Mesenchymal stem cell of Wharton's jelly (primary cell): ENCODE measurements around a stretch of chr15.

DNA sequence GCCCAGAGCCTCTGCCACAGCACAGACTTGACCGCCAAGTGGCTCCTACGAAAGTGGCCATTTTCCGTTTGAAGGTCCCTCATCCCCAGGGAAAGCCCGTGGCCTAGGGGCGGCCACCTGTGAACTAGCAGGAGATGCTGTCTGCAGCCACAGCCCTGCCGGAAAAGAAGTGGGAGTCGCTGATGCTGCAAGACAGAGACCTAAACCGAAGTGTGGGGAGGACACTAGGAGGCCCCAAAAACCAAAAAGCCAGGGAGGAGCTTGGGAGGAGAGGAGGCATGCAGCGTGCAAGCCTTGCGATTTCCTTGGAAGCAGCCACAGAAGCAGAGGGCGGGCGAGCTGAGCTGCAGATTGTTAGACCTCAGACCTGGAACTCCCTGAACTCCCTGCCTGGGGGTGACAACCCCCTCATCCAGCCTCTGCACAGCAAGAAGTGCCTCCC is 43.9 kb downstream of the KLHL25 start:
- CAGE, long polyA plus RNA: no peak

GRCh38 chr15:85780643-85781047 is 14.1 kb downstream of the KLHL25 start:
- CAGE, long polyA plus RNA: no peak

- CAGE, long polyA plus RNA: no peak
Observed at GRCh38 chr15:85800506-85800982, 5.8 kb upstream of the KLHL25 start.

- CAGE, long polyA plus RNA: no peak
Observed at GRCh38 chr15:85837911-85838123, 43.1 kb upstream of the KLHL25 start.

- CAGE, long polyA plus RNA: no peak
Observed at GRCh38 chr15:86635352-86635618, 555.6 kb downstream of the AGBL1 start.

GRCh38 chr15:87902967-87903559 is 353.5 kb downstream of the NTRK3 start:
- CAGE, long polyA plus RNA: no peak

GRCh38 chr15:88400921-88401524 is 66.2 kb downstream of the MRPL46 start:
- CAGE, long polyA plus RNA: no peak

DNA sequence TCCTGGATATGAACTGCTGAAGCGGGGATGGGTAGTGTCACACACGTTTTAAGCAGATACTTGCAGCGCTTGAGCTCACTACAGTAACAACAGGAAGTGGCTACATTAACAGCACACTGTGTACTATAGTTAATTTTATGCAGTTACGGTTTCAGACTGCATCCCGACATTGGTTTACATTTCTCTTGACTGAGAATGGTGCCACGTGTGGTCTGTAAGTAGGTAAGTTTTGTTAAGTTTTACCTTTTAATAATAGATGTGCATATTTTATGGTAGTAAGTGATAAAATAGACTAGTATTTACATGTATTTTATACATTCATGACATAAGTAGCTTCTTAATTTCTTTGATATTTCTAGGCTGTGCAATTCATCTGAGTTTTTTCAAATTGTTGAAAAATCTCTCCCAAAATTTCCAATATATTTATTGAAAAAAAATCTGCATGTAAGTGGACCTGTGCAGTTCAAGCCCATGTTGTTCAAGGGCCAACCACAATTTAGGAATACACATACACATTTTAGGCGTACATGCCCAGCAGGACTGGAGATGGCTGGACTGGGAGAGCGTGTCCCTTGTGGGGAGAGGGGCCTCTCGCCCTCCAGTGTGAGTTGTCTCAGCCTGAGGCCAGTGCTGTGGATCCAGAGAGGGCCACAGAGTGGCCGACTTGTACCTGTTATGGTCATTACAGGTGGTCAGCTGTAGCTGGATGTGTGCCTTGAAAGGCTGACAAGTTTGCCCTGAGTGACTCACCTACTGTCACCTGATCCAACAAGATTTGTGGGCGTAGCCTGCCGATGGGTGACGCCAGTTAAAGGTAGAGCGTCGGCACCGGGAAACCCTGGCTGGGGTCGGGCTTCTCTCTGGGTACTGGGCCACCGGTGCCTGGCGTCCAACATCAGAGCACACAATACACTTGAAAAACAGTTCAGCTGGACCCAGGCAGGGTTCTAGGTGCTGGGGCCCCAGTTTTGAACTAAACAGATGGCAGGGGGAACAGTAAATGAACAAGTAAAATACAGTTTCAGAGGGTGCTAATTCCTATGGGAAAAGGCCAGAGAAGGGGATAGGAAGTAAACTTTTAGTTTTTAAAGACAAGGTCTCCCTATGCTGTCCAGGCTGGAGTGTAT is 3.0 kb upstream of the ISG20 start:
- CAGE, long polyA plus RNA: no peak

DNA sequence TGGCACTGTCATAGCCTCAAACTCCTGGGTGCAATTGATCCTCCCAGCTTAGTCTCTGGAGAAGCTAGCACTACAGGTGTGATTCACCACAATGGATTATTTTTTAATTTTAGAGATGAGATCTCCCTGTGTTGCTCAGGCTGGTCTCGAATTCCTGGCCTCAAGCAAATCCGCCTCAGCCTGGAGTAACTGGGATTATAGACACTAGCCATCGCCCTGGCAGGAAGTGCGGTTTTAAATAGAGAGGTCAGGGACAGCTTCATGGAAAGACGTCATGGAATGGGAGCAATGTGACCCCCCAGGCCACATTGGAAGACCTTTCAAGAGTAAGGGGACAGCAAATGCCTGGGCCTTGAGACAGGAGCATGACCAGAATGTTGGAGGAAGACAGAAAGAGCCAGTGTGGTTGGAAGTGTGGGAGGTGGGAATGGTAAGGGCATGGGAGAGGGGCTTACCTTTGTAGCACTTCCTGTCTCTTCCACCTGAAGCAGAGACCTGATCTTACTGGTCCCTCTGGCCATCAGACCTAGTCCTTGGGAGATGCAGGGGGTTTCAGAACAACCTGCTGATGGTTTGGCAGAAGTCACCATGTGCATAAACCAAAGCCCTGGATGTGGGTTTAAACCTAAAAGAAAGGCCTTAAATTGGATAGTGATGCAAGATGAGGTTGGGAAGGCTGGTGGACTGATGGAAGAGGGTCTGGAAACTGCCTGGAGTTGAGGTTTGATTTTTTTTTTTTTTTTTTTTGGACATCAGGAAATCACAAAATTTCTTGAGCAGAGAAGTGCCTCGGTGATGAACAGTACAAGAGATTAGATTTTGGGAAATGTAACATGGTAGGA is 2.0 kb upstream of the ISG20 start:
- CAGE, long polyA plus RNA: no peak

DNA sequence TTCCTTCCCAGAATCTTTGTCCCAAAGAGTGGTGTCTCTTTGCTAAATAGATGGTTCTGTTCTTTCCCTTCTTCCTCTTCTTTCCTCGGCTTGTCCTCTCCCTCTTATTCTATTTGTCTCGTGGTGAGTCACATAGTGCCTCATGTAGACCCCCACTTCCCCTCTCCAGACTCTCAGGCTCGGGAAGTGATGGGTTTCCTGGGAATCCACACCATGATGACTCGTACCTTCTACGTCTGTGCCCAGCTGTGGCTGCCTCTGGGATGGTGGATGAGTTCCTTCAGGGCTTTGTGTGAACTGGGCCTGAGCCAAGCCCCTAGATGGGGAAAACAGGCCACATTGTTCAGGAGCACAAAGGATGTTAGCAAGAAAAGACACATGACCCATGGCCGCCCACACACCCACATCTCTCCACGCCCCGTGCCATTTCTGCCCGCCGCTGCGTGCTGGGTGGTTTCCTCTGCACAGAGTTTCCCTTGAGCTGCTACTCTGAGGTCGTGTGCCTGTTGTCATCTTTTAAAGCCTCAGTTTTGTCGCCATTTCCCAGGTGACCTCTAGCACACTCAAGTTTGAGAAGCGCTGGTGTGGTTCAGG is 10.5 kb downstream of the ISG20 start:
- CAGE, long polyA plus RNA: no peak

DNA sequence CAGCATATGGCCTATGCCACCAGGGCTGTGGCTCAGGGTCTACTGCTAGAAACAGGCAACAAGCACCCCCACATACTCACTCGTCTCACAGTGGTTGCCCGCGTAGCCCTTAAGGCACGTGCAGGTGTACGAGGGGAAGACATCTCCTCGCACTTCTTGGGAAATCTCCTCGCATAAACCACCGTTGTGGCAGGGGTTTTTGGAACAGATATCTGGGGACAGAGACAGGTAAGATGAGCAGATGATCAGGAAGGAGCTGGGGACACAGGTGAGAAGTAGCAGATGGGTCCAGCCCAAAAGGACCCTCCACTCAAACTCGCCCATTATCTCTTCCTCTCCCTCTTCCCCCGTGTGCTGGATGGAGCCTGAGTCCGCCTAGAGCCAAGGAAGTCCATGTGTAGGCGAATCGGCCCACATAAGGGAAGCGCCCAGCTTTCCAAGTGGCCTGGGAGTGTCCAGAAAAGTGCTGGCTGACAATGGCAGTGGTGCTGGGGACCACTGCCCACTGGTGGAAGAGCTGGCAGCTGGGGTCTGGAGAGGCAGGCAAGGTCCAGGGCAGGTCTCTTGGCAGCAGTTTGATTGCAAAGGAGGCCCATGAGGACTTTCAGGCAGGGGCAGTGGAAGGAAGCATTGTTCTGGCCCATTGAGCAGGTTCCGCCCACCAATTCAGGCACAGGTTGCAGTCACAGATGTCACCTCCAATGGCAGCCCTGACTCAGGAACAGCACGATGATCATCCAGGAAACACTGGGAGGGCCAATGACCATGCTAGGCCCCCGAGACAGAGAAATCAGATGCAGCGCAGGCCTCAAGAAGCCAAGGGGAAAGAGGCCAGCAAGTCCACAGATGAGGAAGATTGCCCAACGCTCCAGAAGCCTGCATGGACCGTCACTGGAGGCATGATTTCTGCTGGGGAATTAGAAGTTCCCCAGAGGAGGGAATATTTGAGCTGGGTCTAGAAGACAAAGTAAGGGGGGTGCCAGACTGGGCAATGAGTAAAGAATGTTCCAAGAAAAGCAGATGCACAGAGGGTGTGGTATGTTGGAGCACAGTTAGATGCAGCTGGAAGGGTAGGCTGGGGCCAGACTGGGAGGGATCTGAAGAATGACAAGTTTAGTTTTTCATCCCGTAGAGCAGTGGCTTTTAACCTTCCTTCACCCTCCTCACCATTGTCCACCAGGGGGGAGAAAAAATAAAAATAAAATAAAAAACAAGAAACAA is 3.1 kb downstream of the MFGE8 start:
- CAGE, long polyA plus RNA: no peak

DNA sequence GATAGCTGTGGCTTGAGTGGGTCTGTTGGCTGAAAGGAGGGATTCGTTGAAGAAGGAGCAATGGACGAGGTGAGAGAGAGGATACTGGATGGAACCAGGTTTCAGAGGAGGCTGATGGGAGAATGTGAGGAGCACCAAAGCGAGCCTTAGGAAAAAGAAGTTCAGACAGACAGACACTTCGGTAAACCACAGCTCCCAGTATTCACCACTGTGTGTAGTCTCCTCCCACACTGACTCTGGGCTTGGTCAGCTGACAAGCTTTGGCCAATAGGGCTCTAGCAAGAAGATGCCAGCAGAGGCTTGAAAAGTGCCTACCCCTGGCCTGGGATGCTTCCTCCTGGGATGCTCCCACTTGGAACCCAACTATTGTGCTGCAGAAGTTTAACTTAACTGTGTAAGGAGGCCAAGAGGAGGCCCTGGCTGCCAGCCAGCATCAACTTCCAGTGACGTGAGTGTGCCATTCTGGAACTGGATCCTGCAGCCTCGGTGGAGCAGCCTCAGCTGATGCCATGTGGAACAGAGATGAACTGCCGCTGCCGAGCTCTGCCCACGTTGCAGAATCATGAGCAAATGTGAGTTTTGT is 47.4 kb upstream of the ABHD2 start:
- CAGE, long polyA plus RNA: no peak

GRCh38 chr15:89051685-89052424 is 36.4 kb upstream of the ABHD2 start:
- CAGE, long polyA plus RNA: no peak

- CAGE, long polyA plus RNA: no peak
Observed at GRCh38 chr15:89098331-89099041, 10.2 kb downstream of the ABHD2 start.

- CAGE, long polyA plus RNA: no peak
Observed at GRCh38 chr15:89131203-89131853, 43.1 kb downstream of the ABHD2 start.

DNA sequence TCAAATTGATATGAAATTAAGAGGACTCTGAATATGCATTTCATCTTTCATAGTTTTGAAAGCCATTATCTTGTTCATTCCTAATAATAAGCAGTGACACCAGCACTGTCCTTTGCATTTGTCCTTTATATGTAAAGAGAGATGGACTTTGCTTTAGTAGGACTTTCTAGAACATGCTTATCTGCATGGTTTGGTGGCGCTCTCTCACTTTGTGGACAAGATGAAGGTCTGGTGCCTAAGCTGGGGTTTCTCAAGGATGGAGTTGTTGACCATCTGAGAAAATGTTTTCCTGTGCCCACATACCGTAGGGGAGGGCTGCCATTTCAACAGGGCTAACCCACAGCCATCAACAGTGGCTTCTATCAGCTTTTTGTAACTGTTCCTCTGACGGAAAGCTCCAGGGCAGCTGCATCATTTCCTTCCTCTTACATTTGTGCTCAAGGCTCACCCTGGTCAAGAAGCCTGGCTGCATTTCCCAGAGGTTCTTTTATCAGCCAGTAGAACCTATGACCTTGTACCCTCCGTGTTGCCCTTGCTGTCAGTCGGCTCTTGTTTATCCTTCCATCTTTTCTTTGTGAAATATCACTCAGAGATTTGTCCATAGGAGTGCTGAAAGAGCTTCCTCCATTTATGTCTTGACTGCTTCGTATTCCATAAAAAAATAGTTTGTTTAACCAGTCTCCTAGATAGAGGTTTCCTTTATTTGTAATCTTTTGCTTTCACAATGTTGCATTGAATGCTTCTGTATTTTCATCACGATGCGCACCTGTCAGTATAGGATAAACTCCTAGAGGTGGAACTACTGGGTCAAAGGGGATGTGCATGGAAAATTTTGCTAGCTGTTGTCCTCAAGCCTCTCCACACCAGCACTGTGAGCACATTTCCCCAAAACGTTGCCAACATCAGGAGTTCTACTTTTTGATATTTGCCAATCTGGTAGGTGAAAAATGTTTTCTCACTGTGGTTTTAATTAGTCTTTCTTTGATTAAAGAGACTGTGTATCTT is 44.7 kb downstream of the ABHD2 start:
- CAGE, long polyA plus RNA: no peak

DNA sequence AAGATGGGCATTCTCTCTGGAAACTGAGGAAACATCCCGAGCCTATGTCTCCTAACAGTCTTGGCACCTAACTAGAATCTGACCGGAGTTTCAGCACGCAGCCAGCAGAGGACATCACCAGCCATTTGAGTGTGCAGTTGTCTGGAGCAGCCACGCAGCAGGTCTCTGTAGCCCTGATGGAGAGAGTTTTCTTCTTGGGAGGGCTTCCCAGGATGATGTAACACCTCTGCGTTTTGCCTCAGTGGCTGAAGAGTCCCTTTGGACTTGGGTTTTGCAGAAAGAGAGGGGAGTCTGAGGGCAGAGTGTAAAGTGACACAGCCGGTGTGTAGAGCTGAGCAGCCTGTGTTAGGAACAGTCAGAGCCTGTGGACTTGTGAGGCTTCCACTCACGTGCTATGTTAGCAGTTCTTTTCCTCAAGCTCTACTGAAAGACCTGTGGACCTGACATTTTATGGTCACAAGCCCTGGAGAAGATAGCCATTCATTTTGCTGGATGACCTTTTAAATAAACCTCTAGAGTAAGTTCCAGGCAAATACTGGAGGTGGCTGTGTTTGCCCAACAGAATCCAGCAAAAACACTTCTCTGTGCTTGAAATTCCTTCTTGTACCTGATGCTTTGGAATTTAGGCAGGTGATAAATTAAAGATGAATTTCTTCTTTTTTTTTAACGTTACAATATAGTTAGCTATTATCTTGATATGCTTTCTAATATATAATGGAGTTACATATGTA is 51.7 kb downstream of the ABHD2 start:
- CAGE, long polyA plus RNA: no peak

DNA sequence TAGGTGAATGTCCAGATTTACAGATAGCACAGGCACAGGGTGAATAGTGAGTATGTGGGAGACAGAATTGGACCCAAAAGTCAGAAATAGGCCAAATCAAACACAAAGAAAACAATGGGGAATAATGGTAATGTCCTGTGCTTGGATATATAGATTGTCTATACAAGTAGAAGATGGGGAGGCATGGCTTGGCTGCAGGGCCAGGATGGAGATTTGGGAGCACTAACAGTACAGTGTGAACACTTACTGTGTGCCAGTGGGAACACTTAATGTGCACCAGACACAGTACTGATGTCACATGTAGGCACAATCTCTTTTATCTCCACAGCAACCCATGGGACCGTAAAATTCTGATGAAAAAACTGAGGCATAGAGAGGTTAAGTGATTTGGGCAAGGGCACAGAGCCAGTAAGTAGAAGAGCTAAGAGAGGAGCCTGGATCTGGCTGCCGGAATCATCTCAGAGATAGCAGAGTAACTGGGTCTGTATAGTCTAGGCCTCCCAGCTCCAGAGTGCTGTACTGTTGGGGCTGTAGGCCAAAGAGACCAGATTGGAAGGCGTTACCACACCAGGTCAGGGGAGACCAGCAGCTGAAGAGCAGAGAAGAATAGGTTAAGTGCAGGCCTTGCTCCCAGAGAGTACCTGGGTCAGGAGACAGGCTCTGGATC is 63.4 kb downstream of the RLBP1 start:
- CAGE, long polyA plus RNA: no peak

GRCh38 chr15:89399863-89400492 is 65.4 kb upstream of the POLG start:
- CAGE, long polyA plus RNA: no peak

DNA sequence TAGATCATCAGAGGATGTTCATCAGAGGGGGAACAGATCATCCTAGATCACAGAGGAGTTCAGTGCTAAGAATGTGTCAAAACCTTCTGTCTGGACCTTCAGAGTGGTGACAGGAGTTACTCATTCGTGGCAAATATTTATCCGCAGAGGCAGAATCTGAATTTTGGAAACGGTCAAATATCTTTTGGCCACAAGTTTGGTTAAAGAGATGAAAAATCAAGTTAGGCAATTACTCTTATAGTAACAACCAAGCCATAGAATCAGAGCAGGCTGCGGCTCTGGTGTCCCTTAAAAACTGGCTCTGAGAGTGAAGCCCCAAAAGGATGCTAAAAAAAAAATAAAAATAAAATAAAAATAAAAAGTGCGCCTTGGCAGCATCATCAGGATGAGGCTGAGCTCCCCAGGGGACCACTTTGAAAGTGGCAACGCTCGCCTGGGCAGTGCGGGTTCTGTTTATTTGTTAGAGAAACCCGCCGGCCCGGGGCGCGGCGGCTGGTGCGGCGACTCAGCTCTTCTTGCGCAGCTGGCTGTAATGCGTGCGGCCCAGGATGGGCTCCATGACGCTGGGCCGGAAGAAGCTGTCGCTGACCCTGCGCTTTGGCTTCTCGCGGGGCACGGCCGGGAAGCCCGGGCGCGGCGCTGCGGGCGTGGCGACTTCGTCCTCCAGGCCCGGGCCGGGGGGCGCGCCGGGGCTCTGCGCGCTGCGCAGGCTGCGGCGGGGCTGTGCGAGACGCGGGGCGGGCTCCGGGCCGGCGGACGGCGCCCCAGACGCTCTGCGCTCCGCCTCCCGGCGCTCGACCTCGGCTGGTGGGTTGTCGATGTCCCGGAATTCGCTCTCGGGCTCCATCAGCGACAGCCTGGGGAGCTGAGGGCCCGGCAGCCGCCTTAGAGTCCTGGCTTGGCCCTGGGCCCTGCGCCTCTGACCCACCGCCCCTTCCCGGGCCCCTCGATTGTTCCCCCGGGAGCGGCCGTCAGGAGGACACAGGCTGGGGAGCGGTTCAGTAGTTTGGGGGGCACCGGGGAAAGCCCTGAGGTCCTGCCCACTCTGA is 10.1 kb upstream of the KIF7 start:
- CAGE, long polyA plus RNA: no peak